ENCODE measurements around the genes SLC46A1, FOXN1, RSKR and GIT1.

- PRO-cap, result no peak
- RAMPAGE, long total RNA, 4 experiments, result no peak in any of the 4 experiments
Measured at GRCh38 chr17:27531482-27532255, 75.4 kb downstream of the KSR1 start.

DNA sequence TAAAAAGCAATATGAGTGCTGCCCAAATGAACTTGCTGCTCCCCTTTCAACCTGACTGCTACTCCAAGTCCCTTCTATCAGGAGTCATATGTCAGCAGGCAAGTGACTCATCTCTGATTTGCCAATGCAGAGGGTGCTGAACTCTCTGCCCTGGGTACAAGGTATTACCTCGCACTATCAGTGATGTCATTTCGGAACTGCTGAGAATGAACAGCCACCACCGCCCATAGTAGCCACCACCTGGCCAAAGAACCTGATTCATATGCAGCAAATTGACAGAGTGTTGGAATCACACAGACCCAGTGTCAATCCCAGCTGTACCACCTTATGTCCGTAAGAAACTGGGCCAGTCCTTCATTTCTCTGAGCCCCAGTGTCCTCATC, 31.2 kb downstream of the LYRM9 start:
- PRO-cap, result no peak
- RAMPAGE, long total RNA, 4 experiments, result no peak in any of the 4 experiments

DNA sequence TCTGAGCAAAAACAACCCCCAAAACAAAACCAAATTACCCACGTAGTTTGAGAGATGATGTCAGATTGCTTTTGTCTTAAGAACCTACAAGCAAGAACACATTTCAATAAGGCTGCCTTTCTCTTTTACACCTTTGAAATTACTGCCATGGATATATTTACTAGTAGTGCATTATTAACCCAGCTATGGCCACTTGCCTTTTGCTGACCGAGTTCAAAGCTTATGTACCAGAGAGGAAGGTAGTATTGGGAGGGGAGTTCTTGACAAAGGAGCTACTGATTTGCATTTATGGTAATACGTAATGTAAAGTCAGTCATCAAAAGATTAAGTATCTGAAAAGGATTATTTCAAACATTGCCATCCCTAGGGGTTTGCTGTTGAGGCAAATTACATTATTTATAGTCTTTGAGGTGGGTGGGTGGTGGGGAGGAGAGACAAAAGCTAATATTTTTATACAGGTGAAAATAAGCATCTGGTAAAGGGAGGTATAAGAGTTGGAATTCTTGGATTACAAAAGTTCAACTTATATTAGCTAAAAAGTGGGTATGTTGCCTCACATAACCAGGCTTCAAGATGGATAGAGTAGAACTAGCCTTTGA, 51.9 kb downstream of the NLK start:
- PRO-cap, result no peak
- RAMPAGE, long total RNA, 4 experiments, result no peak in any of the 4 experiments

DNA sequence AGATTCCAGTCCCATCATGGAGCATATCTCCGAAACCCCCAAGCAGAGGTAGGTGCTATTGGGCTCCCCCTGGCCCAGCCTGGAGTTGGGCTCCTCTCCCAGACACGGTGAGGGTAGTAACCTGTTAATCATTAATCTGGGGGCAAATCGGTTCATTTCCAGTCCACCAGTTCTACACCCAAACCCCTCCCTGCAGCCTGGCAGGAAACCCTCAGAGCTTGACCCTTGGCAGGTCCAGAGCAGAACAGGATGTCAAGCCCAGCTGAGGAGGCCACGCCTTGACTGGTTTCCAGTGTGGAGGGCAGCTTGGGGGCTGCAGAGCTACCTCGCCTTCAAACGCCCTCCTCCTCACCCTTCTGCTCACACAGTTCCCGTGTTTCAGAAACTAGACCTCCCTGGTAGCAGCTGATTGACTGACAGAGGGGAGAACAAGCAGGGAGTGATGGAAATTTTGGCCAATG, 60.4 kb upstream of the TMEM97 start:
- PRO-cap, result no peak
- RAMPAGE, long total RNA, 4 experiments, result no peak in any of the 4 experiments

DNA sequence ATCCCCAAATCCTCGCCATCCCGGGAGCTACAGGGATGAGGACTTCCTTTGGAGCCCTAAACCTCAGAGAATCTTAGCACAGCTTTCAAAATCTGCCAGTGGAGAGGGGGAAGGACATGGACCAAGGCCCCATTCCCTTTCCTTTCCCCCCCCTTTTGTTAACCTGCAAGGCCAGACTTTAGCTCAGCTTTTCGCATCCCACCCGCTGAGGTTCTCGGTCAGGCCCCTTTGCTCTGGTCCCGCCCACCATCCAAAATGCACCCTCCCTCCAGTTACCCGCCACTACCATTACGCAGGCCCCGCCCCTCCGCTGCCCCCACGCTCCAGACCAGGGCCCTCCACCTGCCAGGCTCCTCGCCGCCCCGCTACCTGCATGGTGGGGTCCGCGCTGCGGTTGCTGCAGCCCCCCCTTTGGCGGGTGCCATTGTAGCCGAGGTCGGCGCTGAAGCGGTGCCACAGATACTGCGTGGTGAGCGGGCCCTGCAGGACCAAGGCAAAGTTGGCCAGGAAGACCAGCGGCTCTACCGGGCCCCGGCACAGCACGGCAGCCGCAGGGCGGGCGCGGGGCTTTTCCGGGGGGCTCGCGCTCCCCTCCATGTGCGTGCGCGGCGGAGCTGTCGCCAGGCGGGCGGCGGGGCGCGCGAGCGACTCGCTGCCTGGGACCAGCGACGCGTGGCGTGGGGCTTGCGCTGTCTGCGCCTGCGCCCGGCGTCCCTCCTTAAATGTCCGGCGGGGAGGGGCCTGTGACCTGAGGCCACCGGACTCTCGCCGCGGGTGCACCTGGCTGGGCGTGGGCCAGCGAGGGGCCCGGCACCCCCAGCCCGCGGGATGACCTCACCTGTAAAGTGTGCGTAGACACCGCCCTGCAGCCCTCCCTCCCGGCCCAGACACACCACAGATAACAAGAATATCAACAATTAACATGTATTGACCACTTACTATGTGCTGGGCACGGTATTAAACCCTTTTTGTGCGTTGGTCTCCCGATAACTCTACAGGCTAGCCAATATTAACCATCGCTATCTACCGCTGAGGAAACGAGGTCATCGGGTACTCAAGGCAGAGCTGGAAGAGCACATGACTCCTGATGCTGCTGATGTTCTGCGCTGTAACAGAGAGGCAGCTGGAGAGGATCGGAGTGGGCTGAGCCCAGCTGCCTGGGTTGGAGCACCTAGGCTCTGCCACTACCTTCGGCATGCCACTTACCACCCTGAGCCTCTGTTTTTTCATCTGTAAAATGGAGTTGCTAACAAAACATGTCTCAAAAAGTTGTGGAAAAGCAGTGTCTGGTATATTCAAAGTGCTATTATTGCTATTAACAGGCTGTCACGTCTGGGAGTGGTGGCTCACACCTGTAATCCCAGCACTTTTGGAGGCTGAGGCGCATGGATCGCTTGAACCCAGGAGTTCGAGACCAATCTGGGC, at the start of gene SLC46A1:
Gene SLC46A1, minus strand, starts transcription at position 695 of the 1,425 bp plus-strand sequence.
- PRO-cap, result unidirectional peak, minus-strand start at position 658 of the sequence
- RAMPAGE, long total RNA, 4 experiments, result no peak in any of the 4 experiments

DNA sequence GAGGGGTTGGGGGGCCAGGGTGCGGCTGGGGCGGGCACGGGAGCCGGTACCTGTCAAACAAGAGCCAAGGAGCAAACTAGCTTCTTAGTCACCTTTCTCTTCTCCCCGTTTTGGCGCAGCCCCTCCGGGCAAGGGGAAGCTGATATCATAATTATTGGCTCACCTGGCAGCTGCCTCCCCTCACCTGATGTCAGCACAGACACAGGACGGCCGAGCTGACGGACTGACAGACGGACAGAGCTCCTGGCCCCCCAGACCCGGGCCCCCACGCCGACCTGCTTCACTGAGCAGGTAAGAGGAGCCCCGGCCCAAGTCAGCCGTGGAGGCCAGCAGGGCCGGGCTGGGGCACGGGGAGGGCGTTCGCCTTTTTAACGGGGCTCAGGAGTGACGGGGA, at the start of gene FOXN1:
Gene FOXN1, plus strand, starts transcription at position 196 of the 394 bp plus-strand sequence.
- PRO-cap, result no peak
- RAMPAGE, long total RNA, 4 experiments, result no peak in any of the 4 experiments

DNA sequence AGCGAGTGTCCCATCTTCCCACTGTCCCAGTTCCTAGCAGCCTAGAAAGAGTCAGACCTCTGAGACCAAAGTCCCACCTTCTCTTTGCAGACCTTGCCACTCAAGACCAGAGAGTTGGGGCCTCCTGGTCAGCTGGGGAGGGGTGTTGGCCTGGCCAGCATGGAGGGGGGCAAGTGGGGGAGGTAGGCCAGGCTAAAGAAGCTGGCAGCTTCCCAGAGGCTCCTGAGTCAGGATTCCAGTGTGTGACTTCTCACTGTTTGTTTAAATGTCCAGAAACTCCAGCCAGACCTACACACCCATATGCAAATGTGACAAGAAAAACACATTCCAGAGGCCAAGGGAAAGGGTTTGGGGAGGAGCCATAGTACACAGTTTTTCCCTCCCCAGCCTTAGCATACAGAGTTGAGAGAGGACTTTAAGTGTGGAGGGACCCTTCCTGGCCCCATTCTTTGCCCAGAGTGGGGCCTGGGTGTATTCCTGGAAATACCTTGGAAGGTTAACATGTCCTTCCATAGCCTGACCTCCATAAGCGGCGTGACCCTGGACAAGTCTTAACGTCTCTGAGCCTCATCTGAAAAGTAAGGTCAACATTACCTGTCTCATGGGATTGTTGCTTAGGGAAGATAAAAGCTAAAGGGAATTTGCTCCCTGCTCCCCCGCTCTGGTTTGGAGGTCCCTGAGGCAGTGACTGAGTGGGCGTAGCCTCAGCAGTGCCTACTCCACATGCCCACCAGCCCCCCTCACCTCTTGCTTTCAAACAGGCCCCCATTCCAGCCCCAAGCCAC, 19.0 kb downstream of the FOXN1 start:
- PRO-cap, result no peak
- RAMPAGE, long total RNA, 4 experiments, result no peak in any of the 4 experiments

DNA sequence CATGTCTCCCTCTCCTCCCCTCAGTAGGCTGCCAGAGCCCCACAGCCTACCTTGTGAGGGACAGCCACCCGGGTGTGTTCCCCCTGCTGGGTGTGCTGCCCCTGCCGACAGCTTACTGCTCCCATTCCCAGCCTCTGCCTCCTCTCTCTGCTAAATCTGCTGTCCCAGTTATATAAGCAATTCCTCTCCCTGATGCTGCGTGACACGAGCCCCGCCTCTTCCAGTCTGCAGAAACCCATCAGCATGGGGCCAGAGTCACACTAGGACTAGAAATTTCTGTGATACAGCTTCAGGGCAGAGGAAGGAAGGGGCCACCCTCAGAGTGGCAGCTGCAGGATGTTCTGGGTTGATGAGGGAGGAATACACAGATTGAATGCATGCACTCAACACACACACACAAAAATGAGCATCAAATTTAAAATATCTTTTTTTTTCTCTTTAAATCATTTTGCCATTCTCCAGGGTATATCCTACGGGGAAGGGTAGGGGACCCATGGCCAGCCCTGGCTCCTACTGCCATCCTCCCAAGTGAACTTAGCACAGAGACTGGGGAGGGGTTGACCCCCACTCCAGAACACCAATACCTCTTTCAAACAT, at the start of gene RSKR:
Gene RSKR, minus strand, starts transcription at position 149 of the 597 bp plus-strand sequence.
- PRO-cap, result no peak
- RAMPAGE, long total RNA, 4 experiments, result no peak in any of the 4 experiments

- PRO-cap, result bidirectional peak, plus-strand start at chr17:28717679, minus-strand start at chr17:28717519
- RAMPAGE, long total RNA, 4 experiments, result no peak in any of the 4 experiments
Measured at GRCh38 chr17:28717402-28717565, 384 bp downstream of the RAB34 start.

DNA sequence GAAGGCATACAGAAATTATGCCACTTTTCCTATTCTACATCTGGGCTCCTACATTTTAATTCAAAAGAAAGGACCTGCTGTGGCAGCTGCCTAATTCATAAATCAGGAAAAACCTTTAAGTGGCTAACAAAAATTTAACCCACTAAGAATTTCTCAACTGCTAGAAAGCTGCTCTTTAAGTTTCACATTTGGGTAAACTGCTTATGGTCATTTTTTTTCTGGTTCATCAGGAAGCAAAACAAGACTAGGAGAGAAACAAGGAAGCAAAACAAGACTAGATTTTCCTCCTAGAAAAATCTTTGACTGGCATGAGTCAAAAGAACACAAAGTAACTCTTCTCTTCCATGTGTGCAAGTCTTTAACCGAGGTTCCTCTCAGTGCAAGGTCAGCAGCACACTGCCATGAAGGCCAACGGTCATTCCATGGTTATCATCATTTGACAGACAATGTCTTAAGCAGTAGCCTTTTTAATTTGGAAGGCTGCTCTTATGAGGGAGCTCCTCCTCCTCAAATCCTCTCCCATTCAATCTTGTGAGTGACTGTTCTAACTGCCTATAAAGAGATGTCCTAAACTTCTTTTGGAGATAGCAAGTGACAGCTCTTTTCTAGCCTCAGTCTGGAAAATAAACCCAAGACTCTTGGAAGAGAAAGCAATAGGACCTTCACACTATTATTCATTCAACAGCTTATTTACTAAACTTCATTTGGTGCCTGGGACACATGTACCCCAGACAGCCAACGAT, 15.4 kb upstream of the DHRS13 start:
- PRO-cap, result no peak
- RAMPAGE, long total RNA, 4 experiments, result no peak in any of the 4 experiments

- PRO-cap, result no peak
- RAMPAGE, long total RNA, 4 experiments, result no peak in any of the 4 experiments
Measured at GRCh38 chr17:28983459-28984488, 22.1 kb downstream of the SEZ6 start.

- PRO-cap, result no peak
- RAMPAGE, long total RNA, 4 experiments, result no peak in any of the 4 experiments
Measured at GRCh38 chr17:29031932-29032449, 10.9 kb upstream of the PIPOX start.

DNA sequence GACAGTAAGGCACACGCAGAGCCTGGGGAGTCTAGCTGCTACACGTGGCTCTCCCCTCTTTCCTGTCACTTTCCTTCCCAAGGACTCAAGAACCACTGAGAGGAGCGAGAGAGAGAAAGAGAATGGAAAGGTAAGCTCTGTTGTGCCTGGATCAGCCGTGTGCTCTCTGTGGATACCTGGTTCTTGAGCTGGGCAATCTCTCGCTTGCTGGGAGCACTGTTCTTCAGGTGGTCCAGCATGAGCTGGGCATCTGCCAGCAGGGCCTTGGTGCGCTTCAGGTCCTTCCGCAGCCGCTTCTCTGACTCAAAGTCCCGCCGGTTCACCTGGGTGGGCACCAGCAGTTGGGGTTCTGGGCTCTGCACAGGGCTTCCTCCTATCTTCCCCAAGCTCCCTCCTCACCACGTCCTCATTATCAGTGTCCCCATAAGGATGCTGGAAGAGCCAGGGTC, 49.8 kb downstream of the PIPOX start:
- PRO-cap, result no peak
- RAMPAGE, long total RNA, 4 experiments, result start-site peak on the minus strand in 1 of 4 experiments, centred at position 242 of the sequence, 86 reads per replicate

- PRO-cap, result no peak
- RAMPAGE, long total RNA, 4 experiments, result start-site peak on the minus strand in 1 of 4 experiments, at chr17:29093328-29093424 at its widest, 28 reads per replicate
Measured at GRCh38 chr17:29093128-29093641, 50.2 kb downstream of the PIPOX start.

GRCh38 chr17:29138193-29139005, 41.8 kb downstream of the MYO18A start:
- PRO-cap, result no peak
- RAMPAGE, long total RNA, 4 experiments, result no peak in any of the 4 experiments

GRCh38 chr17:29332563-29332762, 38.5 kb upstream of the NUFIP2 start:
- PRO-cap, result no peak
- RAMPAGE, long total RNA, 4 experiments, result no peak in any of the 4 experiments

DNA sequence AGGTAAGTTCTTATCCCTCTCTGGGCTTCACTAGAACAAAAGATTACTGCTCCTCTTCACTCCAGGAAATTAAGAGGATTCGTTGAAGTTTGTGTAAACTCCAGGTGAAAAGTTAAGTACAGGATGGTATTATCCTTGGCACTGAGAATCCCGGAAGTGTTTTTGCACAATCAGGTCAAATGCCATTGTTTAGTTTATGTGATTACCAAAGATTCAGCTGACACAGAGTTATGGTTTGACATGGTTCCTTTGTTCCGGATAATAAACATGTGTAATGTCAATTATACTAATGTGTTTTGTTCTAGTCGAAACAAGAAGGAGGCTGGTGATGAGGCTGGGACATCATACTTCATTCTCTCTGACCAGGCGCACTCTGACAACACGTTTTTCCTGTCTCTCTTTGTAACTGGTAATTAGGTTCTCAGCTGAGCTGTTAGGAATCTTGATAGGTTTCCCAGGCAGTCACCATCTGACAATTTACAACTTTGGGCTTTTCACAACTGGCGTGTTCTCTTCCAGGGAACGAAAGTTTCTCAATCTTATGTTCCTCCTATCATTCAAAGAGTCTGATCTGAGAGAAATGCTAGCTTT, 10.8 kb upstream of the TAOK1 start:
- PRO-cap, result unidirectional peak, plus-strand start at position 352 of the sequence
- RAMPAGE, long total RNA, 4 experiments, result no peak in any of the 4 experiments

DNA sequence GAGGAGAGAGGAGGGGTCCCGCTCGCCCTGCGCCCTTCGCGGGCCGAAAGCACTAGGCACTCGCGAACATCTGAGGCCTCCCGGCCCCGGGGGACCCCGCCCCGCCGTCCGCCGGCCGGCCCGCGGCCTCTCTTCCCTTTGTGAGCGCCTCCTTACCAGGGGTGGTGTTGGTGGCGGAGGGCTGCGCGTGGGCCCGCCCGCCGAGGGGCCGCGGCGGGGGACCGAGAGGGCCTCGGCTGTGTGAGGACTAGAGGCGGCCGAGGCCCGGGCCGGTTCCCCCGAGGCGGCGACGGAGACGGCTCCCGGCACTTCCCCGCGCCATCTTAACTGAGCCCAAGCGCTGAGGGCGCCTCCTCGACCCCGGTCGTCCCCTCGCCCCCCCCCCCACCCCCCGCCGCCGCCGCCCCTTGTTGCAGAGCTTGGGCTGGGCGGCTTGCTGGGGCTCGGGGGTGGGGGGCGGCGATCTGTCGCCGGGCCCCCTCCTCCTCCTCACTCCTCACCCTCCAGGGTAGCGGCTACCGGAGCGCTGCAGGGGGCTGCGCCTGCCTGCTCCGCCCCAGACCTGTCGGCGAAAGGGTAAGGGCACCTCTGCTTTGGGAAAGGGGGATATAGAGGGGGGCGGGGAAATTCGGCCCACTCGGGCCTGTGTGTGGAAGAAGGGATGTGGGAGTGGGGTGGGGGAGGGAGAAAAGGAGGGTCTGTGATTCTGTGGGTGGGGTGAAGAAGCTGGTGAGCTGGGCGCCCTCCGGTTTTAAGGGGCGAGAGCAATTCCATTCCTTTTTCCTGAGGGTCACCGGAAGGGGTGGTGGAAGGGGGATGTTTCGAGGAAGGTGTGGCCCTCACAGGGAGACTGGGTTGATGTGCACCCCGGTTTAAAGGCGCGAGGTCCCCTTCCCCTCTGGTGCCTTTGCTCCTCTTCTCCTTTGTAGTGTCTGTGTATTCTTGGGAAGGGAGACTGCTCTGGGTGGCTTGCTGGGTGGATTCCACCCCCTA, 582 bp downstream of the TAOK1 start:
- PRO-cap, result unidirectional peak, minus-strand start at position 329 of the sequence; unidirectional peak, minus-strand start at position 934 of the sequence
- RAMPAGE, long total RNA, 4 experiments, result start-site peak on the plus strand in 2 of 4 experiments, centred at position 399 of the sequence, 22 to 27 reads per replicate

GRCh38 chr17:29498254-29498583, 68.6 kb downstream of the ABHD15 start:
- PRO-cap, result no peak
- RAMPAGE, long total RNA, 4 experiments, result start-site peak on the plus strand in 1 of 4 experiments, at chr17:29498395-29498426 at its widest, 27 reads per replicate

DNA sequence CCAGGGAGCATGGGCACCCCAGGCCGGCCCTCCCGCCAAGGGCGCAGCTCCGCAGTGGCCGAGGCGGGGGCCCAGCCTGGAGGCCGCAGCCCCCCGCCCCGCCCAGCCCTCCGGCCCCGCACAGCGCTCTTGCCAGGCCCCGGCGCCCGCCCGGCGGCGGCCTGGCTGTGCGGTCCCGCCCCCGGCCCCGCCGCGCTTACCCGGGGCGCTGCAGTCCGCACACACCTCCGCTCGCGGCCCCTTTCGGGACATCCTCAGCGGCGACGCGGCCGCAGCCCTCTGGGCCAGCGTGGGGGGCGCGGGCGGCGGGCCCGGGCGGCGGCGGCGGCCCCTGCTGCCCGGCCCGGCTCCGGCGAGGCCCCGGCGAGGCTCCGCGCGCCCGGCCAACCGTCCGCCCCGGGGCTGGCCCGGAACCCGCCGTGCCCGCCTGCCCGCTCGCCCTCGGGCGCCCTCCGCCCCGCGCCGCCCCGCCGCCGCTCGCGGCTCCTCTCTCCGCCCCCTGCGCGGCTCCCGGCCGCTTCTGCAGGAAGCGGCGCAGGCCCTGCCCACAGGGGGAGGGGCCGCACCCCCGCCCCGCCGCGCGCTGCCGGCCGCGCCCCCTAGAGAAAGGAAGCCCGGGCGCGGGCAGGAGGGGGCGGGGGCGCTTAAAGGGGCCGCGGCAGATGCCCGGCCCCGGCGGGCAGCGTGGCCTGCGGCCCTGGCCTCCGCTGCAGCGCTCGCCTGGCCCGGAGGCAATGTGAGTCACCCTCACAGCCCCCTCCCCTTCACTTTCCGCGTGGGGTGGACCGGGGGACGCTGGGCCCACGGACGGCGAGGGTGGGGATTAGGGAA, at the start of gene GIT1:
Gene GIT1, minus strand, starts transcription at position 522 of the 831 bp plus-strand sequence.
- PRO-cap, result bidirectional peak, plus-strand start at position 661 of the sequence, minus-strand start at position 522 of the sequence
- RAMPAGE, long total RNA, 4 experiments, result no peak in any of the 4 experiments